Right cardiac atrium (tissue), 1 donor: ENCODE results near the genes EDC3, GOLGA6C and COMMD4.

DNA sequence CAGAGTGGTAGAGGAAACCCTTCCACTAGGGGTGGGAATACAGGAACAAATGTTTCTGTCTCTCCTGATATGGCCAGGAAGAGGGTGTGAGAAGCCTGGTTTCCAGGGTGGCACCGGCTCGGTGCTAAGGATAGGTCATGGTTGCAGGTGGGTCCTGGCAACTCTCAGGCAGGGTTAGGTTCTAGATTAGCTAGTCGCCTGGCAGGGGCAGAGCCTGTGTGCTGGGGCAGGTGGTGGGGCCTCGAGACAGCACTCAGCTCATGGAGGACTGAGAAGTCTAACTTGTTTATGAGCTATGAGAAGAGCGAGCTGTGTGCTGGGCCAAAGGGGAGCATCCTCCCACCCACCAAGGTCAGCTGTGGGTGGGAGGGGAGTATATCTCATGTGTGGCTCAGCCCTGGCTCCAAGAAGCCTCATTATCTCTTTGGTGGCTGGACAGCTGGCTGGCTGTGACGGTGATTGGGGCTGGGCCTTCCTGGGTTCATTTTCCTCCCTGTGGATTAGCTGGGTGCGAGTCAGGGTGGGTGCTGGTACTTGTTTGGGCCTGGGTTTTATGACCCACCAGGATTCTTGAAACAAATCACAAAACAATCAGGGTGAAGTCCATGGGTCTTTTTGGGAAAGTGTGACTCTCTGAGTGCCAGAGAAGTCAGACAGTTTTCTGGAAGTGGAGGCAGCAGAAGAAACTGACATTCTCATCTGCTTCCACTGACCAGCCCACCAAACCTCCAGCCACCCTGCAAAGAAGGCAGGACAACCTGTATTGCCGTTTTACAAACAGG lies 9.8 kb downstream of the SEMA7A start:
- PRO-cap = no peak

DNA sequence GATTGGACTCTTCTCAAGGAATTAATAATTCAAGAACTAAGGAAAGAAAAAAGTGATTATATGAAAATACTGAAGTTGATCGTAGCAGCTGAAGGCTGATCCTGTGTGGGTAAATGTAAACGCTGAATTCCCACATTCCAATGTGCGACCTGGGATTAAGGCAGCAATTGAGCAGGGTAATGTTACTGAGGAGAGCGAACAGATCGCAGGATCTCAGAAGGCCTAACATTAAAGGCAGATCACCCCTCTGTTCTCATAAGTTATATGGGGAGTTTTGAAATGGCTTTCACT lies 908 bp upstream of the UBL7 start:
- PRO-cap = no peak

GRCh38 chr15:74588317-74588957 lies 27.2 kb upstream of the CLK3 start:
- PRO-cap = no peak

- PRO-cap = no peak
These were observed 6.6 kb downstream of the CLK3 start for GRCh38 chr15:74622269-74622591.

- PRO-cap = no peak
These were observed 9.1 kb downstream of the CLK3 start for GRCh38 chr15:74624685-74625282.

- PRO-cap = no peak
These were observed 10.3 kb downstream of the CLK3 start for GRCh38 chr15:74625845-74626397.

- PRO-cap = no peak
These were observed 16.7 kb downstream of the CLK3 start for GRCh38 chr15:74632159-74632859.

GRCh38 chr15:74695892-74696697 lies at the start of gene EDC3:
TSS of gene EDC3 (minus strand) at chr15:74696024.
- PRO-cap = bidirectional peak, plus-strand start at chr15:74696050, minus-strand start at chr15:74696016

GRCh38 chr15:74843437-74843883 lies 504 bp upstream of the ULK3 start:
- PRO-cap = no peak

DNA sequence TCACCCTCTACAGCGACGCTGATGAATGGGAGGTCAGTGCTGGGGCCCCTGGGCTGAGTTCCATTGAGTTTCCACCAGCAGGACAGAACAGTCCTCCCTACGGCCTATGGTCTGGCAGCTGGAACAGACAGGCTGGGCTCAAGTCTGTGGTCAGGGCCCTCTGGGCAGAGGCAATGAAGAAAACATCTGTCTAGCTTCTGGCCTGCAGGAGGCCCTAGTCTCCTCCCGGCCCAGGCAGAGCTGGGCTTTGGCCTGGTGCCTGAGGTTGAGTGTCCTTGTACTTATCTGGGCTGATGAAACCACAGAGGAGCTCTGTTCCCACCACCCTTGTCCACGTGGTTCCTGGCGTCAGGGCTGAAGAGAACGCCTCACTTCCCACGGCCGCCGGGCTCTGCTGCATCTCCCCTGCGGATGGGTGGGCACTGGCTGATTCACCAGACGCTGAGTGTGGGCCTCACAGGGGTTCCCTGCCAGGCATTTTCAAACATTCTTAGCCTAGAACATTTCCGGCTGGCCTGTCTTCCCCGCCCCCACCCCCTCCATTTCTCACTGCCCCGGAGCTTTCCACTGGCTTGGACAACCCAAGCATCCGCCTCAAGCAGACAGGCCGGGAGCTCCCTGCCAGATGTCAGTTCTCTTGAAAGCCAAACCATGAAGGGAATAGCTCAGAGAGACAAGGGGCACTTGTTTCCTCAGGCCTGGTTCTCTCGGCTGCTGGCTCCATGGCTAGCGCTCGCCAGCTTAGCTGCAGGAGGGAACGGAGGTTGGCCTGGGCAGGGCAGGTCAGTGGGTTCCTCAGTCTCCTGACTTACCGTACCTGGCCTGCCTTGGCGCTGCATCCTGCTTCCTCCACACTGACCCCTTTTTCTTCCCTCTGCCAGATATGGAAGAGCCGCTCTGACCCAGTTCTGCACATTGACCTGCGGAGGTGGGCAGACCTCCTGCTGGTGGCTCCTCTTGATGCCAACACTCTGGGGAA lies 20.4 kb downstream of the PPCDC start:
- PRO-cap = bidirectional peak, plus-strand start at position 334 of the sequence, minus-strand start at position 249 of the sequence

- PRO-cap = no peak
These were observed 19.3 kb upstream of the C15orf39 start for GRCh38 chr15:75182420-75182783.

- PRO-cap = no peak
These were observed at the start of gene GOLGA6C for GRCh38 chr15:75257912-75258516. TSS of gene GOLGA6C (plus strand) at chr15:75258334.

DNA sequence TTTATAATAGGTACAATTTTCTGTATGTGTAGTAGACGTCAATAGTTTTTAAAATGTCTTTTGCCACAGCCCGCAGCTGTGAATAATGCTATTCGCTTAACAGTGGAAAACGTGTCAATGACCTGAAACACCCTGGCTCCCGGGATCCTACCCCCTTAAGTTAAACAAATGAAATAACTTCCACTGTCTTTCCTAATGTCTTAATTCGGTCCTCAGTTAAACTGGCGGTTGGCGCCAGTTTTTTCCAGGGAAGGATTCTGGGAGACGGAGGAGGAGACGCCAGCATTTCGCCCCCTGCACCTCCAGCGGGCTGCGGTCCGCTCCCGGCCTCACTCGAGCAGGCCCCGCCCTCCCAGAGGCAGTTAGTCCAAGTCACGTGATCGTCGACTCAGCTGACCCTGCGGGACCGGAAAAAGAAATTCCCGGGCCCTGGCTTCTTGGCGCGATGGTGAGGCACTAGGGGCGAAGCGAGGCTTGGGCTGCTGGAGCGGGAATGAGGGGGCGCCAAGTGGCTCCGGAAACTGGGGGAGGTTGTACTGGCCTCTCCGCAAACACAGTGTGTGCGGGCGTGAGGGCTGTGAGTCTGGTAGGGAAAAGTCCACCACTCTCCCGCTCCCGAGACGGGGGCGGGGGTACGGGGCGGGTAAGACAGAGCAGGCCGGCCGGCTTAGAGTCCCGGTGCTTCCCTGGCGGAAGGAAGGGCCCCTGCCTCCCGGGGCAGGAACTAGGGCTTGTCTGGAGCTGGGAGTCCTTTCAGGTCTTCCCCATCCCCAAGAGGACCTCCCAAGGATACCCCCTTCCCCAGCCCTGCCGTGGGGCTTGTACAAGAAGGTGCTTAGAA lies at the start of gene COMMD4:
Gene COMMD4 (plus strand): TSS at position 419 of the 841 bp plus-strand sequence.
- PRO-cap = bidirectional peak, plus-strand start at position 419 of the sequence, minus-strand start at position 331 of the sequence

DNA sequence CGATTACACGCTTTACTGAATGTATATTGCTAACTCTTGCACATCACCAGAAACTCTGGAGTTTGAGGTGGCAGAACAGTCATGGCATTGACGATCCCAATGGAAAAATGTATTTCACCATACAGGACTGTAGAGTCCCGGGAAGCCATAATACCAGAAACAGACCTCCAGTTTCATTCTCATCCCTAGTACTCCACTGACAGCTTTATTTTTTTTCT lies 602 bp upstream of the MAN2C1 start:
- PRO-cap = no peak

DNA sequence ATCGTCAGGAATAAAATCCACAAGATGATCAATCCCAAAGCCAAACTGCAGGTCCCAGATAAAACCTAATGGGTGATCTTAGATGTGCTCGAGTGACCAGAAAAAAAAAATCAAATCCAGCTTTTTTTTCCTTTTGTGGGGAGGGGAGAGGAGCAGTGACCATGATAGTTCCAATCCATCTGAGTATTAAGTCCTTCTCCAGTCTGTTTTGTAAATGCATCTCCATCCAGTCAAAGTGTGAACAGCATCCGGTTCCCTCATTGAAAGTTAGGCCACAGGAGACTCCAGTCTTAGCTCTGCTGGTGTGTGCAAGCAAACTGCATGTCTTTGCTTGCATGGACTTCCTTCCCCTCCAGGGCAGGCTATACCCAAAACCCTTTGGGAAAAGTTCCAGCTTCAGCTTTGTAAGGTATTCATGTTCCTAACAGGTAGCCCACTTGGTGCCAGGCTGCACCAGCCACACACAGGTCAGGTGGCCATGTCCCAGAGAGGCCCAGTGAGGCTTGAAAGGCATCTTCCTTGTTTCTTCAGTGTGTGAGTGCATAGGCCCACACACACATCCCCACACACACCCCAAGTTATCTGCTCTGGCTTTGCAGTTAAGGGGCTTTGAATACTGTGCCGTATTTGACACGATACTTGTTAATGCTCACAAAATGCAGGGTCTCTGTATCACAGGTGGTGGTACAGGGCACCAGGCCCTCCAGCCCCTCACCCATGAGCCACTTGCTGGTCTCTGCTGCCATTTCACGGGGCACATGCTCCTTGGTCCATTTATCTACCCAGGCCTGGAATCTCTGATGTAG lies 3.2 kb upstream of the MAN2C1 start:
- PRO-cap = no peak

DNA sequence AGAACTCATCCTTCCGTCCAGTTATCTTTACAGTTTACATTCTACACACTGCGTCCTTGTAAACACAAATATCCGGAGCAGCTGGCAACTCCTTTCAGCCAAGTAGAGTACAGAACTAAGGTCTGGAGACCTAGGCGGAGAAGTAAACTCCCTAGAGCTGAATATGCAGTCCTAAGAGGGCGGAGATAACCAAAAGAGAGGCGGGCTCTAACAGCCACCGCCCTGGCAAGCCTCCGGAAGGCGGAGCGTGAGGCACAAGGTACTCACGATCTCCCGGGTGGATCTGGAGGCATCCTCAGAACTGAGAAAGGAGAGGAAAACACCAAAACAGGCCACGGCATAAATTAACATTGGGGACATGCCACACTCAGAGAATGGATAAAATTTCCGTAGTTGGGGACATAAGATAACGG lies 971 bp upstream of the SIN3A start:
- PRO-cap = bidirectional peak, plus-strand start at position 266 of the sequence, minus-strand start at position 173 of the sequence

GRCh38 chr15:75455694-75456512 lies 4.4 kb upstream of the SIN3A start:
- PRO-cap = bidirectional peak, plus-strand start at chr15:75455957, minus-strand start at chr15:75455815

- PRO-cap = no peak
These were observed 1.5 kb upstream of the IMP3 start for GRCh38 chr15:75641537-75641971.

- PRO-cap = no peak
These were observed 18.3 kb downstream of the CSPG4 start for GRCh38 chr15:75693938-75695083.

- PRO-cap = no peak
These were observed 776 bp upstream of the CSPG4 start for GRCh38 chr15:75713294-75713954.